Fibroblast of the aortic adventitia (primary cell): ENCODE measurements around a stretch of chr10.

GRCh38 chr10:95286606-95287230, 4.1 kb downstream of the PDLIM1 start:
- CAGE, long polyA plus RNA = no peak

DNA sequence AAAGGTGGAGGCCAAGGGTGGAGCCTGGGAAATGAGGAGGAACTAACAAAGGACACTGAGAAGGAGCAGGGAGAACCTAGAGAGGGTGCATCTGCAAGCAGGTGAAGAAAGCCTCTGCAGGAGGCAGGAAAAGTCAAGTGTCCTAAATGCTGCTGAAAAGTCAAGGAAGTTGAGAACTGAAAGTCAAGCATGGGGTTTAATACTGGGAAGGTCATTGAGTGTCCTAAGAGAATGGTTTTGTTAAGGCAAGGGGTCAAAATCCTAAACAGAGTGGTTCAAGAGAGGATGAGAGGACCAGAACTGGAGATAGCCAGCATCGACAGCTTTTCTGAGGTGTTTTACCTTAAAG, 13.3 kb upstream of the PDLIM1 start:
- CAGE, long polyA plus RNA = no peak

- CAGE, long polyA plus RNA = no peak
These were observed 15.2 kb upstream of the PDLIM1 start for GRCh38 chr10:95305824-95306520.

- CAGE, long polyA plus RNA = no peak
These were observed 118.7 kb upstream of the PDLIM1 start for GRCh38 chr10:95409628-95409827.

- CAGE, long polyA plus RNA = no peak
These were observed 85.2 kb downstream of the SORBS1 start for GRCh38 chr10:95475712-95476663.

DNA sequence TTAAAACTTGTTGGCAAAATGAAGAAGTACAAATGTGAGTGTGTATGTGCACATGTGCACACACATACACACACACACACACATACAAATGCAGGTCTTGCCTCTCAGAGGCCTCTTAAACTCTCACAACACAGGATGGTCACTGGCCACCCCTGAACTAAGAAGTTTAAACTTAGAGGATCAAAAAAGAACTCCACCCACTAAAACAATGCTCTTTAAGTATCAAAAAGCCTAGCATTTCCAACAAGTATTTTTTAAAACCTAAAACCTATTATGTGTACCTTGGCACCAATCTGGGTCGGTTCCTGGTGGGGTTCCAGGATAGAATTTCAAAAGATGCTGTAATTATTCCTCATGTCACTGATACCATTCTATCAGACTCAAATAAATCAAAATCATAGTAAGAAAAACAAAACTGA, 55.0 kb downstream of the SORBS1 start:
- CAGE, long polyA plus RNA = no peak

GRCh38 chr10:95528914-95529463, 32.2 kb downstream of the SORBS1 start:
- CAGE, long polyA plus RNA = no peak

- CAGE, long polyA plus RNA = no peak
These were observed 25.1 kb downstream of the SORBS1 start for GRCh38 chr10:95535910-95536597.

DNA sequence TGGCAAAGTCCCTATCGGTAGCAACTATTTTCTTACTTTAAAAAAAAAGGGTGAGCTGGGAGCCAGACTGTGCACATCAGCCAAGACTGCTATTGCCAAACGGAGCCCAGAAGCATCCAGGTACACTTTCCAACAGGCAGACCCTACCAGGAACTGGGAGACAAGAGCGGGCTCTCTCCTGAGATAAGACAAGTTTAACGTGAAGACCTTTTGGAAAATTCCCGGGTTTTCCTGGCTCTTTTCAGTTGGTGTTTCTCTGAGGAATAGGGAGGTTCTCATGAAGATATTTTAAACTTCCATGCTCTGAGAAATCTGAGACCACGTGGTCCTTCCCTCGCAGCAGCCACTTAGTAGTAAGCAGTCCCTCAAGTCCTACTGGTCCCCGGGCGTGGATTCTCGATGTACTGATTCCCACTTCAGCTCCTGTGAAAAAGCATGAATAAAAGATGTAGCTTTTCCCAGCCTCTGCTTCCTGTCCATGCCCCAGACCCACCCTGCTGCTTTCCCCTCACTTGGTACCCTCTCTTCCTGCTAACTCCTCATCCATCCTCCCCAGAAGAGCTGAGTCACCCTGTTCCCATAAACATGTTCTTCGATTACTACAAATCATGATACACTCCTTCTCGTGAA, 45.5 kb upstream of the SORBS1 start:
- CAGE, long polyA plus RNA = no peak

- CAGE, long polyA plus RNA = no peak
These were observed 24.6 kb downstream of the ZNF518A start for GRCh38 chr10:96154555-96155180.

- CAGE, long polyA plus RNA = no peak
These were observed 16.4 kb downstream of the BLNK start for GRCh38 chr10:96254992-96255386.

- CAGE, long polyA plus RNA = no peak
These were observed 9.3 kb downstream of the BLNK start for GRCh38 chr10:96262095-96262535.

DNA sequence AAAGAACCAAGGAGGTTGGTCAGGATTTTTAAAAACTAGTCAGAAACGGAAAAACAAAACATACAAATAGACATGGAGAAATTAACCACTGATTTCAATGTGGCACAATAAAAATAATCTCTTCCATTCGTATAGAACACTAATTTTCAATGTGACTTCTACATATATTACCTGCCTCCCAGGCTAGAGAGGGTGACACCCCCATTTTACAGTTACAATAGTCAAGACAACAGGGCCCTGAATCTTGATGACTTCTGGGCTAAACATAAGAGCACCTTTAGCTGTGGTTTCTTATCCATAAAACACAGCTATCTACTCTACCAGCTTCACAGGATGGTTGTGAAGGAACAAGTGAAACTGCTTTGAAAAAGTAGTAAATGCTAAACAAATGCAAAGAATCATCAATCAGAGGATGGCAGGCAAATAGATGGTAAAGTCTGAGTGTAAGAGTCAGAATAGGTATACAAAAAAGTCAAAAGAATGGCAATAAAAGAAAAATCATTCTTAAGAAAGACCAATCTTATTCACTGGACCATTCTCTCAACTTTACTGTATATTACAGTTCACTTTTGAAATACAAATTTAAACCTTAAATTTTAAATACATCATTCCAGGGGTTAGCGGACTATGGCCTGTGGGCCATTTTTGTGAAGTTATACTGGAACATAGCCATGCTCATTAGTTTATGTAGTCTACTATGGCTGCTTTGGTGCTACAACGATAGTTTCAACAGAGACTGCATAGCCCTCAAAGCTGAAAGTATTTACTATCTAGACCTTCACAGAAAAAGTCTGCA, 3.7 kb upstream of the TLL2 start:
- CAGE, long polyA plus RNA = no peak

- CAGE, long polyA plus RNA = no peak
These were observed 8.1 kb upstream of the TLL2 start for GRCh38 chr10:96521602-96522480.

DNA sequence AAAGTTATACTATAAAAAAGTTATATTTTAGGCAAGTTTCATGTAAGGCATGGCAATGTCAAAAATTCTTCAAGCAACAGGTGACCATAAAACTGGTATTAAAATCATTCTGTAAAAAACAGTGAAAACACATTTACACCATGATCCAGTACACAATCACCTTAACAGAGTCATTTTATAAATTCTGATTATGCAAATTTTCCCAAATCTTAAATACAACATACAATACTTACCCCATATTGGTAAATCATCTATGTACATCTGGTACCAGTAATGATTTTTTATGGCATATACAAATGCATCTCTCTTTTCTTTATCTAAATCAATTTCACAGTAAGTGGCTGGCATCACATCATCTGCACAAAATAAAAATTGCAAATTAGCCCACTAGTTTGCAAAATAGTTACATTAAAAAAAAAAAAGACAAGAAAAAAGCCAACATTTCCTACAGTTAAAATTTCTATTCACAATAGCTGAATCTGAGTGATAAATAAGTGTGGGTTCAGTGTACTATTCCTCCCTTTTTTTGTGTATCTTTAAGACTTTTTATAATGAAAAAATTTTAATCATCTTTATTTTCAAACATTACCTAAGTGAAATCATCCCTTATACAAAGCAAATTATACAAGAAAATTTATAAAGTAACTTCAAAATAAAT, 21.6 kb downstream of the TM9SF3 start:
- CAGE, long polyA plus RNA = no peak

DNA sequence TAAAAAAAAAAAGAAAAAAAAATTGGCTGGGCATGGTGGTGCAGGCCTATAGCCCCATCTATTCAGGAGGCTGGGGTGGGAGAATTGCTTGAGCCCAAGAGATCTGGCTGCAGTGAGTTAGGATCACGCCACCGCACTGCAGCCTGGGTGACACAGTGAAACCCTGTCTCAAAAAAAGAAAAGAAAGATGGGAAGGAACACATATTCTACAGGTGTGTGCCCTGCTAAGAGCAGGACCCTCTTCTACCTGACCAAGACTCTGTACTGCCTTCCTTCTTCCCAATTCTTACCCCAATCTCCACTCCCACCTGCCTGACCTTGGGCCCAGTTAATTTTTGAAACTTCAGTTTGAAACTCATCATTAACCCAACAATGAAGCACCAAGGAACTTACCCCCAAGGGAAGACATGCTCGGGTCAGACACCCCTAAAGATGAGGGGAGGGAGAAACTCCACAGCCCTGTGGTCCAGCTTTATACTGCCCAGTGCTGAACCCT, 43.9 kb upstream of the TM9SF3 start:
- CAGE, long polyA plus RNA = no peak

DNA sequence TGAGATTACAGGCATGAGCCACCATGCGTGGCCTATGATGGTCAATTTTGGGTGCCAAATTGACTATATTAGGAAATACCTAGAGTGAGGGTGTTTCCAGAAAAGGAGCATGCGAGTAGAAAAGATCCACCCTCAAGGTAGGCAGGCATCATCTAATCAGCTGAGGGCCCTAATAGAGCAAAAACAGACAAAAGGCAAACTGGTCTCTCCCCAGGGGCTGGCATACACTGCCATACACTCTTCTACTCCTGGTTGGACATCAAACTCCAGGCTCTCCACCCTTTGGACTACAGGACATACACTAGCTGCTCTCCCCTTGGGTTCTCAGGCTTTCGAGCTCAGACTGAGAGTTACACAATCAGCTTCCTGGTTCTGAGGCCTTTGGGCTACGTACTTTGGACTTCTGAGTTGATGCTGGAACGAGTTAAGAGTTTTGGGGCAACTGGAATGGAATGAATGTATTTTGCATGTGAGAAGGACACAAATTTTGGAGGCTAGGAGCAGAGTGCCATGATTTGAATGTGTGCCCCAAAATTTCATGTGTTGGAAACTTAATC, 50.9 kb upstream of the TM9SF3 start:
- CAGE, long polyA plus RNA = no peak

- CAGE, long polyA plus RNA = no peak
These were observed 48.9 kb downstream of the PIK3AP1 start for GRCh38 chr10:96671320-96671873.

DNA sequence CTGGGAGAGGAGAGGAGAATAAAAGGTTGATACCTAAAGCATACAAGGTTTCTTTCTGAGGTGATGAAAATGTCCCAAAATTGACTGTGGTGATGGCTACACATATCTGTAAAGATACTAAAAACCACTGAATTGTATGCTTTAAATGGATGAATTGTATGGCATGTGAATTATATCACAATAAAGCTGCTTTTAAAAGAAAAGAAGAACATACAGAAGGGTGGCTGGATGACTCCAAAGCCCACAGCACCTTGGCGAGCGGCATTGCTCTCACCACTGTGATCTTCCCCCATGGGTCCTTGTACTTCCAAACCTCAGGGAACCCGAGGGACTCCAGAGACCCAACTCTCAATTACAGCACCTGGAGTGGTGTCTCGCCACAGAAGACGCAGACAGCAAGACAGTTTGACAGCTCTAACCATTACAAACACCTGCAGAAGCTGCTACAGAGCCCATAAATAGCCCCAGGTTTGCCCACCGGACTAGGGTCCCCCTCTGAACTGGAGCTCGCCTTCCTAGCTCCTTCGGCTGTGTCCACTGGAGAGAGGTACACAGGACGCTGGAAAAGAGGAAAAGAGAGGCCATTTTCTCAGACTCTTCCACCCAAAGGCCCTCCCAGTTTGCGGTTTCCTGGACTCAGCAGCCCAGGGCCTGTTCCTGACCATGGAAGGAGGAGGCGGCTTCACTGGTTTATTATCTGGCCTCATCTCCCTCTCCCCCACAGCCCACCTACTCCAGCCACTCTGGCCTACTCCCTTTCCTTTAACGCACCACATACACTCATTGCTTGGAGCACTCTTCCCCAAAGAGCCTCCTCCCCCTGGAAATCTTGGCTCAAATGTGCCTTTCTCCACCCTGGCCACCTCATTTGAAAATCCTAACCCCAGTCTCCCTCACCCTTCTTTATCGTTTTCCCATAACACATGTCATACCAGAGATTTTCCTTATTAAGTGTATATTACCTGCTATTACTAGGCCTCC, 1.9 kb downstream of the PIK3AP1 start:
- CAGE, long polyA plus RNA = no peak

- CAGE, long polyA plus RNA = no peak
These were observed 16.9 kb upstream of the PIK3AP1 start for GRCh38 chr10:96737138-96737747.